ENCODE data around the genes FAM50B, ECI2 and FARS2.

DNA sequence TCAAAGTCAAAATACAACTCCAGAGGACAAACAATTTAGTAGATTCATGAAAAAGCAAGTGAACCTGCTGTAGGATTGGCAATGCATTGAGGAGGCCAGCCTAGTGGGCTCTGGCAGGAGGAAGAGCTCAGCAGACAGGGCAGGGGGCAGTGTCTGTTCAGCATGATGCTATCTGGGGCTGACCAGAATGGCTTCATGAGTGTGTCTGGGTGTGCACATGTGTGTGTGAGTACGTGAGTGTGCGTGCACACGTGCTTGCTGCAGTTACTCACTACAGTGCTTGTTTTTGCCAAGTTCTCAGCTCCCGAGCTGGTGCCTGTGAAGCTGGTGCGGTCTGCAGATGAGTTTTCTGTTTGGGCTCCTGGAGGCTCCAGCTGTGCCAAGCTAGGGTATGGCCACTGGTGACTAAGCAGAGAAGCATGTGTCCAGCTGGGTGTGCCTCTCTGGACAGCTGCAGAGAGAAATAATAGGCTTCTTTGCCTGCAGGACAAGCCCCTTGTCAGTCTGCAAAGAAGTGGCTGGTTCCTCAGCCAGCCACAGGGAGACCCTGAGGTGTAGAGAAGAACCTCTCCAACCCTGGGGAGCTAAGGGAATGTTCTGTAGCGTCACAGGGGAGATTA, 40.4 kb upstream of the FAM50B start:
- PRO-cap, 2 experiments: no peak in any of the 2 experiments

DNA sequence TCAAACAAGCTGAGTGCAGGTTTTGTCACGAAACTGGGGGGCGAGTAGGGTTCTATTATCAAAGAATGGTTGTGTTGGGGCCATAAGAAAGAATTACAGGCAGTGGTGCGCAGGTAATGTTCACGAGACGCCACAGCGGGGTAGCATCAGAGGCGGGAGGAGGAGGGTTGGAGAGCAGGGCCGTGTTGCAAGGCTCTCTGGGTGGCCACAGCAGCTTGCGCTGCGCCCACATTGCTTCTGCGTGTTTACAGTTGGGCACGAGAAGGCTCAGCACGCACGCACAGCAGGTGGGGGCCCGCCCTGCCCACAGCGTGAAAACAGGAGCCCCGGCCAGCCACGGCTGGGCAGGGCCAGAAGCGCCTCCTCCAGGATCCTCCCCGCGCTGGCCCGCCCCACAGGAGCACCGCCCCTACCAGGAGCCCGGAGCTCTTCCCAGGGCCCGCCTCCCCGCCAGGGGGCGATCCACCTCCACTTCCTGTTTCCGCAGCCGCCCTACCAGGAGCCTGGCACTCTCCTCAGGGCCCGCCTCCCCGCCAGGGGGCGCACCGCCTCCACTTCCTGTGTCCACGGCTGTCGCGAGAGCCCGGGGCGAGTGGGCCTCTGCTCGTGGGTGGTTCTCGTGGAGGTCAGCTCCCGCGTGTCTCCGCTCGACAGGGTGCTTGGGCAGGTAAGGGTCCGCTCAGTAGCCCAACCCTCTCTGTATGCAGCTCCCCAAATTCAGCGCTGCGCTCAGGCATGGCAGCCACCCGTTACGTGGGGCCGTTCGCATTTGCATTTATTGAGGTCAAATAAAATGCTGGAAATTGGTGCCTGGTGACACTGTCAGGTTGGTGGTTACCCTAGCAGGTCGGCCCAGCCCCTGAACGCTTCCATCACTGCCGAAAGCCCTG, at the start of gene FAM50B:
TSS of gene FAM50B (plus strand) at position 554 of the 890 bp plus-strand sequence.
- PRO-cap, 2 experiments: peak in 2 of 2 experiments; most common plus-strand start position 603 of the sequence (in 2); most common minus-strand start position 239 of the sequence (in 2)

DNA sequence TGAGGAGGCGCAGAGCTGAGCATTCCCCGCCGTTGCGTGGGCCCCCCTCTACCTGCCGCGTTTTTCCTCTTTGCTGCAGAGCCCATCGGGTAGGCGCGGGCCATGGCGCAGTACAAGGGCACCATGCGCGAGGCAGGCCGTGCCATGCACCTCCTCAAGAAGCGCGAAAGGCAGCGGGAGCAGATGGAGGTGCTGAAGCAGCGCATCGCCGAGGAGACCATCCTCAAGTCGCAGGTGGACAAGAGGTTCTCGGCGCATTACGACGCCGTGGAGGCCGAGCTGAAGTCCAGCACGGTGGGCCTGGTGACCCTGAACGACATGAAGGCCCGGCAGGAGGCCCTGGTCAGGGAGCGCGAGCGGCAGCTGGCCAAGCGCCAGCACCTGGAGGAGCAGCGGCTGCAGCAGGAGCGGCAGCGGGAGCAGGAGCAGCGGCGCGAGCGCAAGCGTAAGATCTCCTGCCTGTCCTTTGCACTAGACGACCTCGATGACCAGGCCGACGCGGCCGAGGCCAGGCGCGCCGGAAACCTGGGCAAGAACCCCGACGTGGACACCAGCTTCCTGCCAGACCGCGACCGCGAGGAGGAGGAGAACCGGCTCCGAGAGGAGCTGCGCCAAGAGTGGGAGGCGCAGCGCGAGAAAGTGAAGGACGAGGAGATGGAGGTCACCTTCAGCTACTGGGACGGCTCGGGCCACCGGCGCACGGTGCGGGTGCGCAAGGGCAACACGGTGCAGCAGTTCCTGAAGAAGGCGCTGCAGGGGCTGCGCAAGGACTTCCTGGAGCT, 728 bp downstream of the FAM50B start:
- PRO-cap, 2 experiments: no peak in any of the 2 experiments

- PRO-cap, 2 experiments: no peak in any of the 2 experiments
Observed at GRCh38 chr6:3925954-3926495, 76.9 kb downstream of the FAM50B start.

- PRO-cap, 2 experiments: peak in 2 of 2 experiments; most common plus-strand start chr6:4135313 (in 2); most common minus-strand start chr6:4135264 (in 2)
Observed at GRCh38 chr6:4134569-4135732, at the start of gene ECI2. ECI2 (minus strand) TSS chr6:4135575.

DNA sequence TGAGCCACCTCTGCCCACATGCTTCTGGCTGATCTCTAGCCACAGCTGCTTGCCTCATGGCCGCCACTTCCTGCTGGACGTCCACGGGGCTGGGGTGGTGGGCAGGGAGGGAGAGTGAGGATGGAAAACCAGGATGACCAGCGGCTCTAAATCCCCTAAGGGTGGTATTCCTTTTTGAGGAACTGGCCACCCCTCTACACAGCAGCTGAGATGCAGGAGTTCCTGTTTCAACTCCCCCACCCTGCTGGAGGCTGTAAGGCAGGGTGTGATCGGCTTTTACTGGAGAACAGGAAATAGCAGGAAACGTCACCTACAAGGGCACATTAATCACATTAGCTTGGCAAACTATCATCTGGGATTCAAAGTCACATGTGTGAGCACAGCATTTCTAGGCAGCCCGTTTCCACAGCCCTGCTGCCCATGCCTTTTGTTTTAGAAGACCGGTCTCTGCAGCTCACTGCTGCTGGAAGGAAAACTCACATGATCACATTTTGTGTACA, 181.6 kb upstream of the ECI2 start:
- PRO-cap, 2 experiments: no peak in any of the 2 experiments

- PRO-cap, 2 experiments: no peak in any of the 2 experiments
Observed at GRCh38 chr6:4333854-4334507, 198.6 kb upstream of the ECI2 start.

DNA sequence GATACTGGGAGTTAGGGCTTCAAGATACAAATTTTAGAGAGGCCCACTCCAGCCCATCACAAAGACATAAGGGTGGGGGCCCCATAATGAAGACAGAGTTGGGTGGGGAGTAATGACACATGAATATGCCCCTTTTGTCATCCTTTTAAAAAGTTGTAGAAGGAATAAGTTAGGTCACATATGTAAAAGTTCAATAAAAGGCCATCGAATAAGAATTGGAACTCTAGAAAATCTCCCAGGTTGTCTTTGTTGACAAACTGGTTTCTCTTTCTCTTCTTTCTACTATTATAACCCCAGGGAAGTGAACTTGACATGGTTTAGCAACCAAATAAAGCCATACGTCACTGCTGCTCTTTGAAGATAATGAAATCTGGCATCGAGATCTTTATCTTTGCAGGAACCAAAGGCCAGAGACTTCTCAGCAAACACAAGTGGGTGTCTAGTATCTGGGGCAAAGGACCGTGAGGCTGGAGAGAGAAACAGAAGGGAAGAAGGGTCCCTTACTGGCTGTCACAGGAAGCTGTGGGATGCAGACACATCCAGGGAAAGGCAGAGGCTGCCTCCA, 286.7 kb upstream of the CDYL start:
- PRO-cap, 2 experiments: no peak in any of the 2 experiments

DNA sequence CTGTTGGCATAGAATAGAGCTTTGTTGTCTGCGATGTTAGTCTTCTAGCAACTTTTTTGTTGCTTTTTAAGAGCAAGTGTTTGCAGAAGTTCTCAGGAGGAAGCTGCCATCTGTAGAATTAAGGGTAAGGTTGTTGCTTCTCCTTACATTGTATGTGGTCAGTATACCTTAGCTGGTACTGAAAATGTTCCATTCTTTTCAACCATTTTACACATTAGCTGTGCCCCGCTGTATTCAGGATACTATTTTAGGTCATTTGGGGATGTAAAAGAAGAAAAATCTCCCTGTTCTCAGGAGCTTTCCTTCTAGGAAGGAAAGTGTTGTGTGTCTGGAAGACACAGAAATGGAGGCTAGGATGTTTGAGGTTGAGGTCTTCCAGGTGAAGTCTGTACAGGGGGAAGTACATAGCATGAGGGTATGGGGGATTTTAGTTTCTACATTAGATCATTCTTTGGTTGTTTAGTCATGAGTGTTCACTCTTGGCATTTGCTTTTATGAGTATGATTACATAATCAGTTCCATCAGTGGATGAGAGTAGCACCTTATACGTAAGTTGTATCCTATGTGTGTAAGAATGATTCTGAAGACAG, 1.7 kb downstream of the CDYL start:
- PRO-cap, 2 experiments: no peak in any of the 2 experiments

DNA sequence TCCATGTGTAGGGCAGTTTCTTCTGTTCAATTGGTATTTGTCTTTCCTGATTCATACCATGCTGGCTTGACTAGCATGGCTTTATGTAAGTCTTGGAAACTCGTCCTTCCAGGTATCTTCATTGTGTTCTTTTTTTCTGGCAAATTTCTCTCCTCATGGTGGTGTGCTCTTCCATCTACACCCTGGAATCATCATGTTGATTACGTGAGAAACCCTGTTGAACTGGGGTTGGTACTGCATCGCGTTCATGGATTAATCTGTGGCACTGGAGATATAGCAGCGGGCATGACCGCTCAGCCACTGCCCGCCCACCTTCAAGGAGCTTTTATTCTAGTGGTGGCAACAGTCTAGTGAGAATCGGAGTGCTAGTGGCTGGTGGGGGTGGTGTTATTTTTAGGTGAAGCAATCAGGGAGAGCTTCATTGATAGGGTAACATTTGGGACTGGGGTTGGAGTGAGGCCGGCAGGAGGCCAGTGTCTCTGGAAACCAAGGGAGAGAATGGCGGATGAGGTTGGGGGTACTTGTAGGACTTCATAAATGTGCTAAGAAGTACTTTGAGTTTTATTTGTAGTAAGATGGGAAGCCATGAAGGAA, 16.9 kb downstream of the CDYL start:
- PRO-cap, 2 experiments: no peak in any of the 2 experiments

GRCh38 chr6:5082465-5083202, 2.5 kb upstream of the PPP1R3G start:
- PRO-cap, 2 experiments: no peak in any of the 2 experiments

DNA sequence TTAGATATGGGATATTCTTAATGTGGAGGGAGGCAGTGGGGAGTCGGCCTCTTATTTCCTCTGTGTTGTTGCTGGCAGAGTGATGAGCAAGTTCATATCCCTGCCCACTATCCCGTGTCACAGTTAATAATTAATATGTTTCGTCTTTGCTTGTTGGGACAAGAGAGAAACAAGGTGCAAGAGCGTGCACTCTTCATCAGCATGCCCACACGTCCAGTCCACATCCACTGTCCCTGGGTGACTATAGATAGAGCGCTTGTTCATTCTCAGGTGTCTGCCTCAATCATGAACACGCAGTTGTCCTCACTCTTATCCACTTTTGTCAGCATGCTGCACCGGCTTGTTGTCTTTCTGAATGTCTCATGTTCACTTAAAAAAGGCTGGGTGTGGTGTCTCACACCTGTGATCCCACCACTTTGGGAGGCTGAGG, 34.0 kb downstream of the PPP1R3G start:
- PRO-cap, 2 experiments: no peak in any of the 2 experiments

DNA sequence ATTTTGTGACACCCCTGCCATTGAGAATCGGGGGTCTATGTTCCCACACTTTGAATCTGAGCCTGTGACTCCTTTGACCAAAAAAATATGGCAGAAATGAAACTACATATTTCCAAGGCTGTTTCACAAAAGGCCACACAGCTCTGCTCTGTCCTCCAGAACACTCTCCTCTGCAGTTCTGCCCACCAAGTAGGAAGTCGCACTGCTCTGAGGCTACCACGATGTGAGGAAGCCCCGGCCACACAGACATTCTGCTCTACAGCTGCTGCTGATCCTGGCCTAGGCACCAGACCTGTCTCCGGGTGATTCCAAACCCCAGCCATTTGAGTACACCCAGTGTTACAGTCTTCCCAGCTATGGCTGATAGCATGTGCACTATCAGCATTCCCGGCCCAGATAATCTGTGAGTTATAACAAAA, 85.1 kb downstream of the LYRM4 start:
- PRO-cap, 2 experiments: no peak in any of the 2 experiments

DNA sequence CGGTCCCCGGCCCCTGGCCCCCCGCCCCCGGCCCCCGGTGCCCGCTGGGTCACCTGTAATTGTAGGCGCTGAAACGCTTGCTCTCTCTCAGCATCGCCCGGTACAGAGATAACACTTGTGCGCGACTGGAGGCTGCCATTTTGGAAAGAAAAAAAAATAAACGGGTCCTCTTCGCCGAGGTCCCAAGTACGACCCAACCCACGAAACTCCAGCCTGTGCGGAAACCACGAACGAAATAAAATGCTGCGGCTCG, 229 bp downstream of the LYRM4 start:
- PRO-cap, 2 experiments: peak in 1 of 2 experiments; most common minus-strand start position 148 of the sequence (in 1)

- PRO-cap, 2 experiments: peak in 2 of 2 experiments; most common plus-strand start chr6:5261032 (in 1)
Observed at GRCh38 chr6:5260848-5261855, at the start of gene FARS2. FARS2 (plus strand) TSS chr6:5261513.

GRCh38 chr6:5309309-5309822, 48.1 kb downstream of the FARS2 start:
- PRO-cap, 2 experiments: no peak in any of the 2 experiments

DNA sequence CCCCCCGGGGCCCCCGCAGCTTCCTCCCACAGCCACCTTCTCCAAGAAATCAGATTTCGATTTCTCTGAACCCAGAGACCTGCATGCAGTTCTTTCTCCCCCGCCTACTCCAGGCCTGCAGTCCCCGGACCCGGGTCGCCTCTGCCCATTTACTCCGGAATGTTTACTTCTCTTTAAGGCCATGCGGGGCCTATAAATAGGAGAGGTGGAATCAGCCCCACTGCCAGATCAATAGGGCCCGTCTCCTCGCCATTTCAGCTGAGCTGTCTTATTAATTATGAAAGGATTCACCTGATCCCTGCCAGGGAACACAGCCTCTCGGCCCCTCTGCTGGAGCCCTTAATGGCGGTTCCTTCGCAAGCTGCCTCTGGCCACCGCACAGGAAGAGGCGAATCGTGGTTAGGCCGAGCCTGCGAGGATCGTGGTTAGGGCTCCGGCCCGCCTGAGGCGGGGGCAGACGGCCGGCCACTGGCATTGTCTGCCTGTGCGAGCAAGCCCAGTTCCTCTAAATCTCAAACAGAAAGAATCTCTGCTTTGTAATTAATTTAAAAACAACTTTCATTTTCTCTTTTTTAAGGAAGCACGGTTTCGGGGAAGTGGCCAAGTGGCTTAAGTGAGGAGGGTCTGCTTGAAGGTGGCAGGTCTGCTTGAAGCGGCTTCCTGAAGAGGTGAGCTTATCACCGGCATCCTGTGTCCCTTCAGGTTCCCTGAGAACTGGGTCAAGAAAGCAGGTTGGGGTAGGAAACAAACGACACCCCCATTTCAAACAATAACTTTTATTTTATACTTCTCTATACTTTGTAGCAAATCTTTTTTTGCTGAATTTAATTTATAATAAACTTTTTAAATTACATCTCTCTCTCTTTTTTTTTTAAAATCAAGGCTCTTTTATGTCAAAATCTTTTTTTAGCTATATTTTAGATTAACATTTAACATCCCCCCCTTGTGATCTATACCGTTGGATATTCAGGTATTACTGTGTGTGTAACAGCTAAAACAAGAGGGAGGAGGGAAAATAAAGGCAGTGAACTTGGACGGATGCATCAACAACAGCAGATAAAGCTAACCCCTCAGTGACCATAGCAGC, 9.1 kb downstream of the NRN1 start:
- PRO-cap, 2 experiments: no peak in any of the 2 experiments

GRCh38 chr6:6000070-6000468, 6.7 kb downstream of the NRN1 start:
- PRO-cap, 2 experiments: no peak in any of the 2 experiments

DNA sequence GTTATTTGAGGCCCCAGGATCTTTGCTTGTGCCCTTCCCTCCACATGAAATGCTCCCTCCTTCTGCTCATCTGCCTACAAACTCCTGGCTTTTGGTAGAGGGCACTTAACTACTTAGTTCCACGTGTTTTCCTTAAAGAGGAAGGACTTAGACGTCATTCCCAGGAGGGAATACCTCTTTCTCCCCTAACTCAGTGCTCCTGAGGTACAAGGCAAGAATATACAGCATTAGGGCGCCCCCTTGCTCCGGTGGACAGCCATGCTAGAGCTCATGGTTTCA, 93.9 kb upstream of the LY86 start:
- PRO-cap, 2 experiments: no peak in any of the 2 experiments

- PRO-cap, 2 experiments: no peak in any of the 2 experiments
Observed at GRCh38 chr6:6599421-6599922, 11.0 kb downstream of the LY86 start.